Spleen (tissue), 7 donors: ENCODE results near the genes IQGAP3, HAPLN2 and CRABP2.

- PRO-cap, 4 experiments, result no peak in any of the 4 experiments
- RAMPAGE, long total RNA, 4 experiments, result no peak in any of the 4 experiments
These were observed 2.9 kb downstream of the GLMP start for GRCh38 chr1:156292397-156293261.

- PRO-cap, 4 experiments, result no peak in any of the 4 experiments
- RAMPAGE, long total RNA, 4 experiments, result no peak in any of the 4 experiments
These were observed 32.8 kb downstream of the MEF2D start for GRCh38 chr1:156467710-156468322.

- PRO-cap, 4 experiments, result no peak in any of the 4 experiments
- RAMPAGE, long total RNA, 4 experiments, result no peak in any of the 4 experiments
These were observed 21.6 kb downstream of the MEF2D start for GRCh38 chr1:156478879-156479444.

- PRO-cap, 4 experiments, result no peak in any of the 4 experiments
- RAMPAGE, long total RNA, 4 experiments, result no peak in any of the 4 experiments
These were observed 3.6 kb upstream of the MEF2D start for GRCh38 chr1:156504008-156504693.

- PRO-cap, 4 experiments, result peak in 3 of 4 experiments; most common minus-strand start chr1:156572550 (in 2)
- RAMPAGE, long total RNA, 4 experiments, result start-site peak on the minus strand in 4 of 4 experiments, at chr1:156572537-156572583 at its widest, 11 to 37 reads per replicate
These were observed at the start of gene IQGAP3 for GRCh38 chr1:156572421-156572794. IQGAP3 (minus strand) TSS chr1:156572565.

DNA sequence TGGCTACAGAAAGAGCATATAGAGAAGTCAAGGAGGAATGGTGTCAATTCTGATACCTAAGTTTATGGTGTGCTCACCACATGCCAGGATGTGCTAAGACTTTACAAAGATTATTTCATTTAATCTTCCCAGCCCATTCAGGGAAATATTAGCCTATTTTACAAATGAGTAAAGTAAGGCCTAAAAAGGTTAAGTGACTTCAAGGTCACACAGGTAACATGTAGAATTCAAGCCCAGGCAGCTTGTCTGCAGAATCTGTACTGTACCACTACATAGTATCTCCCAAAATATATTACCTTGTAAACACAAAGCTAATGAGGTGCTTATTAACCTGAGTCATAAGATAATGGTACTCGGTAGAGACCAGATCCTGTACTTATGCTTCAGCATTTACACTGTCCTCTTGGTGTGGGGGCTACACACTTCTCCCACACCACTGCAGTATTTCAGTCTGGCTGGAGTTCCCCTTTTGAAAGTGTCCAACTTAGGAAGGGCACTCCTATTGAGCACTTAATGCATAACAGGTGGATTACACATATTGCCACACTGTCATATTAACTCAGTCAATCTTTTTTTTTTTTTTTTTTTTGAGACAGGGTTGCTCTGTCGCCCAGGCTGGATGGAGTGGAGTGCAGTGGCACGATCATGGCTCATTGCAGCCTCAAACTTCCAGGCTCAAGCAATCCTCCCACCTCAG, 8.1 kb downstream of the NAXE start:
- PRO-cap, 4 experiments, result no peak in any of the 4 experiments
- RAMPAGE, long total RNA, 4 experiments, result no peak in any of the 4 experiments

GRCh38 chr1:156619248-156619707, at the start of gene HAPLN2:
HAPLN2 (plus strand) TSS chr1:156619415.
- PRO-cap, 4 experiments, result no peak in any of the 4 experiments
- RAMPAGE, long total RNA, 4 experiments, result no peak in any of the 4 experiments

- PRO-cap, 4 experiments, result no peak in any of the 4 experiments
- RAMPAGE, long total RNA, 4 experiments, result no peak in any of the 4 experiments
These were observed 9.3 kb downstream of the BCAN start for GRCh38 chr1:156651239-156651620.

- PRO-cap, 4 experiments, result no peak in any of the 4 experiments
- RAMPAGE, long total RNA, 4 experiments, result start-site peak on the minus strand in 1 of 4 experiments, at chr1:156672259-156672283 at its widest, 24 reads per replicate
These were observed 5.3 kb downstream of the NES start for GRCh38 chr1:156671842-156672451.

DNA sequence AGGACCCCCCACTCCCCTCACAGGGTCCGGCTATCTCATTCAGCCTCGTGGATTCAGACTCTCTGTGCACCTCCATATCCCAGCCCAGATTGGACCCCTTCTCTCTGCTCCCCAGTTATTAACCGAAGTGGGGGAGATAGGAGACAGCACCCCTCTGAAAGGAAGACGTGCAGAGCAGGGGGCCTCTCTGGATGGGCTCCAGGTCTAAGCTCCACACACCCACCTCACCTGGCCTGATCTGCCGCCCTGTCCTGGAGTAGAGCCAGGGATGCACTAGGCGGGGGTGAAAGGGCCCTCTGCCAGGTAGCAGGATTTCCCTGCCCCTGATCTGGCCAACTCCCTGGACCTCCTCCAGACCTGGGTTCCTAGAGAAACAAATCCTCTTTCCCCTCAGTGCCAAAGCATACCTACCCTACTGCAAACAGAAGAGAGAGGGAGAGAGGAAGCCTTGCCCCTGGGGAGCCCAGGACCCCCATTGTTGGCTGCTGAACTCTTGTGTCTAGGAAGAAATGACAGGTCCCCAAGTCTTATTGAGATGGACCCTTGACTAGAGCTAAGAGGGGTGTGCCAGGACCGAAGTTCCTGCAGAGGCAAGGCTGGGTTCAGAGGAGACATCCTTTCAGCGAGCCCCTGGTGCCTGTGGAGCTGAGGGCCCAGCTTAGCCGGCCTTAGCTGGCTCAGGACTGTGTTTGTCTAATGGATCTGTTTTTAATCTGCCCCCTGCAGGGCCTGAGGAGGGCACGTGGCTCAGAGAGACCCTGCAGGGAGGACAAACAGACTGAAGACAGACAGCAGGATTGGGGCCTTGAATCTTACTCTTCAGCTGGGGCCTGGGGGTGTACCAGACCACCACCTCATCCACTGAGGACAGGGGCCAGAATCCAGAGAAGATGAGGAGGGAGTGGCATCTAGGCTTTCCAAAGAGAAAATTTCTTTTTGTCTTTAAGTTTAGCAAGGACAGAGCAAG, 1.9 kb downstream of the CRABP2 start:
- PRO-cap, 4 experiments, result no peak in any of the 4 experiments
- RAMPAGE, long total RNA, 4 experiments, result no peak in any of the 4 experiments

DNA sequence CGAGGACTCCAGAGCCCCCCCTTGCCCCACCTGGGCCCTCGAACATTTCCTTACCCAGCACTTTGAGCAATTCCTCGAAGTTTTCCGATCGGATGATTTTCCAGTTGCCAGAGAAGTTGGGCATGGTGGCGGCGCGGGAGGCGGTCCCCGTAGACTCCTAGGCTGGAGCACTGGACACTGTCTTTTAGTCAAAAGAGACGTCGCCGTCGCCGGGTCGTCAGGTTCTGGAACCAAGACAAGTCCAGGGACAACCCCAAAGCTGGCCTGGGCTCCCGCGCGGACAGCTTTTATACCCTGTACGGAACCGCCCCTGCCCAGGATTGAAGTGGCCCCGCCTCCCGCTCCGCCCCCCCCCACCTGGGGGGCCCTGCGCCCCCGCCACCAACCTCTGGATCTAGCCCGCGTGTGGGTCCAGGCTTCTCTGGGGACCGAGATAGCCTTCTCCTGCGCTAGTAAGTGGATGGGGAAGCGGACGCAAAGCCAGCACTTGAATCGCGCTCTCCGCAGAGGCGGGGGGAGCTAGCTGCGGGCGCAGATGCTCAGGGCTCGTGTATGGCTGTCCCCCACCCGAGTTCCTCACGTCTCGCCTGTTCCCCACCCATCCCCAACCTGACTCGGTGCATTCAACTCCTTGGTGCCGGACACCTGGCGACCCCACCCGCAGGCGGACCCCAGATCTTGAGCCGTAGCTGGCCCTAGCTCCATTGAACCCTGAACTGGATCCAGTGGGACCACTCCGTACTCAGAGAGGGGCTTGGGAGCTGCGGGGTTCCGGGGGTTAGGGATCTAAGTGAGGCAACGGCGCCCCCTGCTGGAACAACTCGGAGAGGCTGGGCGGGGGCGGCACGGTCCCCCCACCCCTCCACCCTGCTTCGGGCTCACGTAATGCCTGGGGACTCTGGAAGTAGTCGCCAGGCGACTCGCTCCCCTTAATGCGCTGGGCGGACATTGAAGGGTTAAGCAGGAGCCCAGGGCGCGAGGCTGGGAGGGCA, at the start of gene CRABP2:
TSS of gene CRABP2 (minus strand) at position 261 of the 992 bp plus-strand sequence.
- PRO-cap, 4 experiments, result peak in 1 of 4 experiments; most common minus-strand start position 159 of the sequence (in 1)
- RAMPAGE, long total RNA, 4 experiments, result start-site peak on the minus strand in 2 of 4 experiments, centred at positions 155 to 263 of the sequence, 19 to 91 reads per replicate

DNA sequence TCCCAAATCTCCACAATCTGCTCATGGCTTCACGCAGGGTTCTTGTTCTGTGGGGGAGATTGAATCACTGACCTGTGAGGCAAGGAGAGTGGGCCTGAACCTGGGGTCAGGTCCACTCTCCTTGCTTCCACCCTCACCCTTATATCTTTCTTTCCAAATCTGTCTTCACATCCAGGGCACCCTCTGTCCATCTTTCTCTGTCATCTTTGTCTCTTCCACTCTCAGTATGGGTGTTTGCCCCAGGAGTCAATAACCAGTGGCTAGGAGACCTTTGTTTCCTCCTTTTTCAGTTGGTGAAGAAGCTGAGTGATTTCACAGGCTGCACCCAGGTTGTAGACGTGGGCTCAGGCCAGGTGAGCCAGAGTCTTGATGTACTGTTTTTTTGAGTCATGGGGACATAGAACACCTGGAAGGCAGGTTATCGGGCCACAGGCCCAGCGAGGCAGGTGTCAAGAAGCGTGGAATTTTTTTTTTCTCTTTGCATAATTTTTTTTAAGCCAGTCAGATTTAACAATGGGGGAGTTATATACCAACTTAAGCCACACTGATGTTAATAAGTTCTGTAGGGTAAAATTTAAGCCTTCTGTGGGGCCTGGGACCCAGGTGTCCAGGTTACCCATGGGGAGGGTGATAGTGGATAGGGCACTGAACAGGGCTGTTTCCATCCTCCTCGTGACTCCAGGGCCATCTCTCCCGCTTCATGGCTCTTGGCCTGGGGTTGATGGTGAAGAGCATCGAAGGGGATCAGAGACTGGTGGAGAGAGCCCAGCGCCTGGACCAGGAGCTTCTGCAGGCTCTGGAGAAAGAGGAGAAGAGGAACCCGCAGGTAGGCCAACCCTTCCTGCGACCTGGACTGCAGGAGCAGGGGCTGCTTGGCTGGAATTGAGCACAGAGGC, 4.4 kb upstream of the ISG20L2 start:
- PRO-cap, 4 experiments, result no peak in any of the 4 experiments
- RAMPAGE, long total RNA, 4 experiments, result no peak in any of the 4 experiments

DNA sequence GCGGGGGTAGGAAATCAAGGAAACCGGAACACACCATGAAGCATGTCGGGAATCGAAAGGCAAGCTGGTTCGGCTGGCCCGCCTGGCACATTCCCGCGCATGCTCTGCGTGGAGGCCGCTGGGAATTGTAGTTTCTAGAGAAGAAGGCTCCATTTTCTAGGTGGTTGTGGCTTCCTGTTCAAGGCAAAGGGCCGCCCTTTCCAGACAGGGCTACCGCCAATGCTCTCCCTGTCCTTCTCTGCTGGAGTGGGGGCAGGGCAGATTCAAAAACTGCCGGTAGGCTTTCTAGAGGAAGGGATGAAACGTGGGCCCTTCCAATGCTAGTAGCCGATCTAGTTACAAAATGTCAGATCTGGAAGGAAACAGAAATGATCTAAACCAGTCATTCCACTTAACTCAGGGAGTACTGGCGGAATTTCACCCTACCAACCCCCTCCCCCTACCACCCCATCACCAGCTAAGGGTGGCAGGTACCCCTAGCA, 390 bp upstream of the MRPL24 start:
- PRO-cap, 4 experiments, result peak in 4 of 4 experiments; most common plus-strand start position 181 of the sequence (in 3)
- RAMPAGE, long total RNA, 4 experiments, result no peak in any of the 4 experiments

- PRO-cap, 4 experiments, result peak in 4 of 4 experiments; most common plus-strand start chr1:156747329 (in 4); most common minus-strand start chr1:156747113 (in 2)
- RAMPAGE, long total RNA, 4 experiments, result no peak in any of the 4 experiments
These were observed 4.3 kb downstream of the HDGF start for GRCh38 chr1:156746976-156747778.

- PRO-cap, 4 experiments, result peak in 2 of 4 experiments; most common plus-strand start chr1:156748874 (in 2); most common minus-strand start chr1:156748743 (in 1)
- RAMPAGE, long total RNA, 4 experiments, result no peak in any of the 4 experiments
These were observed 3.1 kb downstream of the HDGF start for GRCh38 chr1:156748226-156749010.

DNA sequence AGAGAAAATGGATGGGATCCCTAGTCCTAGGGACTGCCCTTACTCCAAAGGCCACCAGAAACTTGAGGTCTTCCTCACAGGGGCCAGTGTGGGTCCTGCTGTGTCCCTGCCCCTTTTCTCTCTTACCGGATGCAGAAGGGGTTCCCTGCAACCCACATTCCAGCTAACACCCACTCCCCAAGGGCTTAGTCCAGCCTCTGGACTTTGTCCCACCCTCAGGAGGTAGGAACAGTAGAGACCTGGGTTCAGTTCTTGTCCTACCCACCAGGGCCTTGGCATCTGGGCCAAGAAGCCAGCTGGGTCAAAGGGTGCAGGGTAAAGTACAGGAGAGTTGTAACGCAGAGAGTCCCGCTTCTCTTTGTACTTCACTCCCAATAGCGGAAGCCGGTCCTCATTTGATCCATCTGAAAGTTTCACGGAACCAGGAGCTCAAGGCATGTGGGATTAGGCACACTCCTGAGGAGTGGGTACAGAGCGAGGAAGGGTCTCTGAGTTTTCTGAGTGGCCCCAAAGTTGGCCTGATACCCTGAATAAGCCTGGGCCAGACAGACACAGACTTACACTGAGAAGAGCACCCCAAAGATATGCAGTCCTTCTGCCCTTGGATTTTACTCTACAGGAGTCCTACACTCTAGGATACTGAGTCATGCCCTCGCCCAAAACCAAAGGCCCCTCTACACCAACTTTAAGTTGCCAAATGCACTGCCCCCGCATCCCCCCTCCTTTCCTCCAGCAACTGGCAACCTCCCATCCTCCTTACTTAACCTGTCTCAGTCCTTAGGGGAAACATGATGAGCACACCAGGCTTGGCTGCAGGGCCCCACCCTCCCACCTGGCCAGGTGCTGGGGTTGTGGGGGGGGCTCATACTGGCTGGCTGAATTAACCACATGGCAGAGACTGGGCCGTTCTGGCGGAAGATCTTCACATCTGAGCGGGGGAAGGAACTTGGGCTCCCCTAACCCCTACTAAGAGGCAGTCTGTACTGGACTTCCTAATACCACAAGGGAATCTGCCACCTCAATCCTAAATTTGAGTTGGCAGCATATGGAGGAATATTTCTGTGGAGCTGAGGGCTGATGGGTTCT, 1.5 kb downstream of the HDGF start:
- PRO-cap, 4 experiments, result peak in 1 of 4 experiments; most common plus-strand start position 780 of the sequence (in 1); most common minus-strand start position 124 of the sequence (in 1)
- RAMPAGE, long total RNA, 4 experiments, result no peak in any of the 4 experiments

DNA sequence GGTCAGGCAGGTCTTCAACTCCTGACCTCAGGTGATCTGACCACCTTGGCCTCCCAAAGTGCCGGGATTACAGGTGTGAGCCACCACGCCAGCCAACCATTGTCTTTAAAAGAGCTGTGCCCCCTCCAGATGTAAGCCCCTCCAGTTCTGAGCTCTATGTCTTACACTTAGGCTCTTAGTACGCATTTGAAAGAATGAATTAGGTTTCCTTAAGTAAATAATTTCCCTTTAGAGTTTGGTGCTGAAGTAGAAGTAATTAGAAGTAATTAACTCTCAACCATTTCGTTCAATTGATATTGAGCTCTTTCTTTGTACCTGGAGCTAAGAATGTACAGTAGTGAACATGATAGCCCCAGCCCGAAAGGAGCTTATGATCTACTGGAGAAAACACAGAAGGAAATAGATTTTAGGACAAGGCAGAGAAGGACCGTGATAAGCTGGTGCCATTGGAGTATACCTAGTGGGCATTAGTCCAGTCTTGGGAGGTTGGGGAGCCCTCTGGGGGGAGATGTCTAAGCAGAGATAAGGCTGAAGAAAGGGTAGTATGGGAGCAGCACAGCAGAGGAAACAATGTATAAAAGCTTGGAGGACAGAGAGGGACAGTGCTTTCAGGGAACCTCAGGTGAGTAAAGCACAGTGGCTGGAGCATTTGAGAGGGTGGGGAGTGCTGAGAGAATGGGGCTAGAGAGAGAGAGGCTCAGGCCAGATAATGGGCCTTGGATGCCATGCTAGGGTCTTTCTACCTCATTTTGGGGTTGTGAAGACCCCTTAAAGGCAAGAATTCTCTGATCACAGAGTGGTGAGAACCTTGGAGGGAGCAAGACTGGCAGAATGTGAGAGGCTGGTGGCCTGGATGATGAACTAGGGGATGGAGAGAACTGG, 3.5 kb downstream of the PRCC start:
- PRO-cap, 4 experiments, result no peak in any of the 4 experiments
- RAMPAGE, long total RNA, 4 experiments, result no peak in any of the 4 experiments

- PRO-cap, 4 experiments, result no peak in any of the 4 experiments
- RAMPAGE, long total RNA, 4 experiments, result no peak in any of the 4 experiments
These were observed 14.2 kb downstream of the SH2D2A start for GRCh38 chr1:156802389-156802815.

DNA sequence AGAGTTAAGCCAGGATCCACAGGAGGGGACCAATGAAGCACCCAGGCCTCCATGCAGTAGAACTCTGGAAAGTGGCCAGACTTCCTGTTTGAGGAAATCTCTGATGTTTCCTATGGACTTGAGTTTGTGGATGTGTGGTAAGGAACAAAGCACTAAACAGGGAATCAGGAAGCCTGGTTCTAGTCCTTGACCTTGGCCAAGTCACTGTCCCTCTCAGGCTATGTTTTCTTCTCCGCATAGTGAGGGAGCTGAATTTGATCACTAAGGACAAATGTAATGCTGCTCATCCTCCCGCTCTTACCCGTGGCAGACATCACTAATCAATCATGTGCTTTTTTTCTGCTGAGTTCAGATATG, 10.1 kb downstream of the SH2D2A start:
- PRO-cap, 4 experiments, result peak in 3 of 4 experiments; most common minus-strand start position 63 of the sequence (in 3)
- RAMPAGE, long total RNA, 4 experiments, result no peak in any of the 4 experiments

- PRO-cap, 4 experiments, result peak in 4 of 4 experiments; most common plus-strand start chr1:156814006 (in 4); most common minus-strand start chr1:156814103 (in 2)
- RAMPAGE, long total RNA, 4 experiments, result no peak in any of the 4 experiments
These were observed 2.7 kb downstream of the SH2D2A start for GRCh38 chr1:156813599-156814690.